ENCODE results near the gene KAT6B.

DNA sequence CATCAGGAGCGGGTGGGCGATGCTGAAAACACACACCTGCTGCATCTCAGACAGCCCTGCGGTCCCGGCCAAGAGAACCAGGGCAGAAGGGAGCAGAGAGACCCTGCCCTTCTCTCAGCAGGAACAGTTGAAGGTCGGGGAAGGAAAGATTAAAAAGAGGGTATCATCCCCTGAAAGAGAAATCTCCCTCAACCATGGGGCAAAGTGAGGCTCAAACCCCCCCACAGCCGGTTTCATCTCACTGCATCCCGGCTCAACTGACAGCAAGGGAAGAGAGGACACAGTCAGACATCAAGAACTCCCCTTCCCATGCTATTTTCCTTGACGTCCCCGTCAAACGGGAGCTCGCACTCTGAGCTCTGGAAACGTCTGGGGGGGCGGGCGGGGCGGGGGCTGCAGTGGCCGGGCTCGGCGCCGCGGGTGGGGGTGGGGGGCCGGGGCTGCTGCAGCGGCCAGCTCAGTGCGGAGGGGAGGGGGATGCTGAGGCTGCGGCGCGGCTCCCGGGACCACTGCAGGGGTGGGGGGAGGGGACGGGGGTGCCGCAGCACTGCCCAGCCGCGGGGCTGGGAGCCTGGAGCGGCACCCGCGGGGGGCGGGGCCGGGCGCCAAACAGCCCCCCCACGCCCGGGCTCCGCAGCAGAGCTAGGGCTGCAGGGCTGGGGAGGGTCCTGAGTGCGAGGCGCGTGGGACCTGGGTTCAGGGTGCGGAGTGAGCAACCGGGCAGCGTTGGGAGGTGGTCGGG is 830 bp downstream of the CAMK2G start:
- RRBS, result under 1% methylated on average over 18 of the region's 47 CpGs

- RRBS, result no CpG with 5 or more reads among the region's 11 CpGs
These were observed 1.8 kb upstream of the PLAU start for GRCh38 chr10:73908978-73909767.

DNA sequence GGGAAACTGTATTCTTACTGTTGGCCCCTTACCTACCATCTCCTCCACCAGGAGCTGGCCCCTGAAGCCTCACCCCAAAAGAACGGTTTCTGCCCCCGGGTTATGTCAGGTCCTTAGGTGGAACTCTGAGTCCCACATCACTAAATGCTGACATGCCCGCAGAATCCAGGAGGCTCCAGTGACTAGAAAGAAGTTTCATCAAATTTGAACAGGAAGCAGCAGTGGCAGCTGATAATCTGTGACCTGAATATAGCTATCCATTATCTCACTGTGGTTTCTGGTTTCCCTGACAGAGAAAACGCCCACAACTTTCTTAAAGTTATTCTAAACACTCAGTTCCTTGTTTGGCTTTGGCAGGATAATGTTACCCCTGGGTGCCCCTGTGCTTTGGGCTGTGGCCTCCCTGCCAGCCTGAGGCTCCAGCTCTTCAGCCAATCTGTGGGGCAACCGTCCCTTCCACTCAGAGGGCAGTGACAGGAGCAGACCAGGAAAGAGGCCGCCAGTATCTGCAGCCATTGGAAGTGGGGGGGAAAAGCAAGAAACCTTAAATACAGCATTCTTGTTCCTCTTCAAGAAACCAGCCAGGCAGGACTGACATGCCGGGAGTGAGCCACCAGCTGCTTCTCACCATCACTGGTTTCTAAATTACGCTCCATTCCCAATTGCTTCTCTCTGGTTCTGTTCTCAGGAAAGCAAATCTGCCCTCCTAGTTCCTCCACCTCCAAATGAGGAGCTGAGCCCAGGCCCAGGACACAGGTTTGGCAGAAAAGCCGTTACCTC is 41.3 kb upstream of the VCL start:
- RRBS, result no CpG with 5 or more reads among the region's 9 CpGs

GRCh38 chr10:73965616-73966839 is 31.9 kb upstream of the VCL start:
- RRBS, result no CpG with 5 or more reads among the region's 22 CpGs

GRCh38 chr10:74008238-74009304 is 10.7 kb downstream of the VCL start:
- RRBS, result no CpG with 5 or more reads among the region's 7 CpGs

GRCh38 chr10:74174505-74174951 is 23.5 kb downstream of the ADK start:
- RRBS, result no CpG with 5 or more reads among the region's 3 CpGs

DNA sequence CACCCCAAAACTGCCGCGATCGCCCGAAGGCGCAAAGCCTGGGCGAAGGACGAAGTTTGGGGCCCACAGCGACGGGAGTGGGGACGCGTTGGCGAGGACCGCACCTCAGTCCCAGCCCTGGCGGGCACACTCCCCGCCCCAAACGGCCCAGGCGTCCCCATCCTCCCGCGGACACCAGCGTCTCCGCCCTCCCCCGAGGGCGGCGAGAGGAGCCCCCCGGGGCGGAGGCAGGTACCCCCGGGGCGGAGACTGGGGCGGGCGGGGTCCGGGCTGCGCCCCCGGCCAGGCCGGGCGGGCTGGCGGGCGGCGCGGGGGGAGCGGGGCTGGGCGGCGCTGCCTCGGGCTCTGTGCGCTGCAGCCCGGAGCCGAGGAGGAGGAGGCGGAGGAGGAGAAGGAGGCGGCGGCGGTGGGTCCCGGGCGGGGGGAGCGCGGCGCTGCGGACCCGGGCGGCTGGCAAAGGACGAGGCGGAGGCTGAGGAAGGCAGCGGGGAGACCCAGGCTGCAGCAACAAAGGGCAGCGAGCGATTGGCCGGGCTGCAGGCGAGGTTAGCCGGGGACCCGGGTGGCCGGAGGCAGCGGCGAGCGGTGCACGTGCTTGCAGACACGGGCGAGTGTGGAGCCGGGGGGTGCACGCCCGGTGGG is 1.1 kb upstream of the KAT6B start:
- RRBS, result 1% methylated on average over 34 of the region's 77 CpGs

DNA sequence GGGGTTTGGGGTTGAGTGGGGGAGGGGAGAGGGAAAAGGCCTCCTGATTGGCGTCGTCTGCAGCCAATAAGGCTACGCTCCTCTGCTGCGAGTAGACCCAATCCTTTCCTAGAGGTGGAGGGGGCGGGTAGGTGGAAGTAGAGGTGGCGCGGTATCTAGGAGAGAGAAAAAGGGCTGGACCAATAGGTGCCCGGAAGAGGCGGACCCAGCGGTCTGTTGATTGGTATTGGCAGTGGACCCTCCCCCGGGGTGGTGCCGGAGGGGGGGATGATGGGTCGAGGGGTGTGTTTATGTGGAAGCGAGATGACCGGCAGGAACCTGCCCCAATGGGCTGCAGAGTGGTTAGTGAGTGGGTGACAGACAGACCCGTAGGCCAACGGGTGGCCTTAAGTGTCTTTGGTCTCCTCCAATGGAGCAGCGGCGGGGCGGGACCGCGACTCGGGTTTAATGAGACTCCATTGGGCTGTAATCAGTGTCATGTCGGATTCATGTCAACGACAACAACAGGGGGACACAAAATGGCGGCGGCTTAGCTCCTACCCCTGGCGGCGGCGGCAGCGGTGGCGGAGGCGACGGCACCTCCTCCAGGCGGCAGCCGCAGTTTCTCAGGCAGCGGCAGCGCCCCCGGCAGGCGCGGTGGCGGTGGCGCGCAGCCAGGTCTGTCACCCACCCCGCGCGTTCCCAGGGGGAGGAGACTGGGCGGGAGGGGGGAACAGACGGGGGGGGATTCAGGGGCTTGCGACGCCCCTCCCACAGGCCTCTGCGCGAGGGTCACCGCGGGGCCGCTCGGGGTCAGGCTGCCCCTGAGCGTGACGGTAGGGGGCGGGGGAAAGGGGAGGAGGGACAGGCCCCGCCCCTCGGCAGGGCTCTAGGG is at the start of gene KAT6B:
TSS of gene KAT6B (plus strand) at position 472 of the 874 bp plus-strand sequence.
- RRBS, result 1% methylated on average over 5 of the region's 62 CpGs

GRCh38 chr10:75030488-75031489 is 42.7 kb downstream of the DUSP29 start:
- RRBS, result no CpG with 5 or more reads among the region's 18 CpGs

DNA sequence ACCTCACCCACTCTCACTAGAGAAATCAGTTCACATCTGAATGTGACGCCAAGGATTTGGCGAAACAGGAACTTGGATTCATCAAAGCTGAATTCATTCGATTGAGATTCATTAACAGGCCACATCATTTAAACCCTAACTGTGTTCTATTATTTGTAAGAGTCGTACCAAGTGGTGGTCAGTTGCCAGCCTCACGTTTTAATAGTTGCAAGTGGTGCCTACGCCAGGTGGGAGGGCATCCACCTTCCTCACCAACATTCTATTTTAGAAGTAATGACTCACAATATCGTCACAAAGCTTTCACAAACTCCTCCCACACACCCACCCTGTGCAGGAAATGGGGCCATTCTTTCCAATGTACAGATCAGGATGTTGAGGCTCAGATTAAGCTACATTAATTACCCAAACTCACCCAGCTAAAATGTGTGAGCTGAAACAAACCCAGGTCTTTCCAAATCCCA is 39.4 kb downstream of the DUSP29 start:
- RRBS, result no CpG with 5 or more reads among the region's 7 CpGs

GRCh38 chr10:75110073-75110609 is 1.3 kb upstream of the SAMD8 start:
- RRBS, result no CpG with 5 or more reads among the region's 7 CpGs

DNA sequence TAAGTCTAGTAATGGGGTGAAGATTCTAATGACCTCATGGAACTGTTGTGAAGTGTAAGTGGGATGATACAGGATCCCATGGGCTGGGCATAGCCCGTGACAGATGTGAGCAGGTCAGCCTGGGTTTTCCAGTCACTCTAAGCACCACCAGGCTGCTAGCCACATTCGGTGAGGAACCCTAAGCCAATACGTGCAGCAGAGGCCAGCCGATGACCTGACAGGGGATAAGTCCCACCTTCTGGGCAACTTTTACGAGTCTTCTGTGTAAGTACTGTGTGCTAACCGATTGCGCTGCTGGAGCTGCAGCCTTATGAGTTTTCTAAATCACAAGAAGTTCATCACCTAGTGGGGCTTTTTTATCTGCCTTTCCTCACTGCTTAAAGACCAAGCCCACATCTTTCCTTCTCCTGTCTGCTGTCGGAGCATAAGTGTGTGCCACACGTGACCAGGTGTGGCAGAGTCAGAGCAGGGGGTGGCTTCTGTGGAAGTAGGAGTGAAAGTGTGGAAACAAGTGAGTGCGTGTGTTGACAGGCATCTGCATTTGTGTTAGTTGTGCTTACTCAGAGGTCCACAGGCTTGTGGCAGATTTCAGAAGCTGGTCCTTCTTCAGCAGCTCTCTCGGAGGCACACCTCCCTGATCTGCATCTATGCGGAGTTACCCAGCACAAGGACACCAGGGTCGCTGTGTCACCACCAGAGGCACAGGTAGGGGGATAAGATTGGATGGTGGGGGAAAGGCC is 7.1 kb downstream of the ZNF503 start:
- RRBS, result no CpG with 5 or more reads among the region's 13 CpGs

DNA sequence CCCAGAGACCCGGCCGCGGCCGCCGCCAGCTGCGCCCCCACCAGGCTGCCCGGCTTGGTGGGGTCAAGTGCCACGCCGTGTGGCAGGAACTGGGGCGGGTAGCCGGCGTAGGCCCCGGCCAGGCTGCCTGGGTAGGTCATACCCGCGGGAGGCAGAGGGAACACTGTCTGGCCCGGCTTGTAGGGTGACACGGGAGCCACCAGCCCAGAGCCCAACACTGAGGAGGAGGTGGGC is 2.2 kb downstream of the ZNF503 start:
- RRBS, result 1% methylated on average over 16 of the region's 17 CpGs

DNA sequence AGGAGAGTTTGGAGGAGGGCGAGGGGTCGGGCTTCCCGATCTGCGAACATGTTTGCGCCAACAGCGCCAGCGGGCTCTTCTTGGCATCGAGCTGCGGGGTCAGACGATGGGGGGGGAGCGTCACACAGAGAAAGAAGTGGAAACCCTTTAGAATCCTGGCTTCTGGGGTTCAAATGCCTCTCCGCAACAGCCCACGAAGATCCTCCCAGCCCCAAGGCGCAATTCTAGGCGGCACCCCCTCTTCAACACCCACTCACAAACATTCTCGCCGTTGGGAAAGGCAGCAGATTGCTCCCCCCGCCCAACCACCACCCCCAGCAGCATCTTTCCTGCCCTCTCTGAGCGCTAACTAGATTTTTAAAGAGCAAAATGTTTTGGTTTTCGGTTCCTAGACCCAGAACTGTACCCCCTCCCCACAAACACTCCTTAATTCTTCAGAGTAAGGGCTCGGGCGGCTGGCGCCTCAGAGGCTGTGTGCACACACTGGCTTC is 1.2 kb downstream of the ZNF503 start:
- RRBS, result no CpG with 5 or more reads among the region's 23 CpGs

- RRBS, result under 1% methylated on average over 17 of the region's 75 CpGs
These were observed 476 bp downstream of the ZNF503 start for GRCh38 chr10:75400877-75401698.

- RRBS, result no CpG with 5 or more reads among the region's 46 CpGs
These were observed 1.1 kb upstream of the ZNF503 start for GRCh38 chr10:75402514-75403284.

DNA sequence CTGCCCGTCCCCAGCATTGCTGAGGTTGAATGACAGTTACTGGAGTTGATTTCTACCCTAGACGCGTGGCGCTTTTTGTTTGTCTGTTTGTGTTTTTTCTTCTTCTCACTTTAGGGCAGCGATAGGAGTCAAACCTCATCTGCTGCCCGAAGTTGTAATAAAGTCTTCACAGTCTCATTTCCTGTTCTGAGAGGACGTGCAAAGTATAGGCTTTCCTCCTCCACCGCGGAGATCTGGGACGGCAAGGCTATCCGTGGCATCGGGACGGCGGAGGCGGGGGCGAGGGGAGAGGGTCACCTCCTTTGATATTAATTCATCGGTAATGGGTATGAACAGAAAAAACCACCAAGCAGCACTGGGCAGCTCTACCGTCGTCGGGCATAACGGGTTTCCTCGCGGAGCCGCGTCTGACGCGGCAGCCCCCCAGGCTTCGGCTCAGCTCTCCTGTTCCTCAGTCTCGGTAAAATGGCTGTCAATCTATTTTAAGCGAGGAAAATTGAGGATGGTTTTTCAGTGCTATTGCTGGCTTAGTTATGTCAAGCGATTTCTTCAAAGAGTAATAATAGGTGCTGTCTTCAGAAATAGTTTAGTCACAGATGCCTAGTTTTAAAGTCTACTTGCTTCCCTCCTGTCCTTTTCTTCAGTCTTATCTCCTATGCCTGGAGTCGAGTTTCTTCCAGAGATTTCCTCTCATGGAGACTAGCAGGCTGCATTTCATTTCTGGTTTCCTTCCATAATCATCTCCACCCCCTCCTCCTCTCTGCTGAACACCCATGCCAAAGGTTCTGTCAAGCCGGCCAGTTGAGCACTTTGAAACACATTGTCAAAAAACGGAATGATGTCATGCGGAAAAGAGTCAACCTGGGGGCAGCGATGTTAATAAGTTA is 161.1 kb downstream of the LRMDA start:
- RRBS, result no CpG with 5 or more reads among the region's 36 CpGs

- RRBS, result no CpG with 5 or more reads among the region's 1 CpG
These were observed 525.3 kb downstream of the LRMDA start for GRCh38 chr10:75956735-75957054.

- RRBS, result no CpG with 5 or more reads among the region's 3 CpGs
These were observed 708.7 kb downstream of the LRMDA start for GRCh38 chr10:76139910-76140670.

DNA sequence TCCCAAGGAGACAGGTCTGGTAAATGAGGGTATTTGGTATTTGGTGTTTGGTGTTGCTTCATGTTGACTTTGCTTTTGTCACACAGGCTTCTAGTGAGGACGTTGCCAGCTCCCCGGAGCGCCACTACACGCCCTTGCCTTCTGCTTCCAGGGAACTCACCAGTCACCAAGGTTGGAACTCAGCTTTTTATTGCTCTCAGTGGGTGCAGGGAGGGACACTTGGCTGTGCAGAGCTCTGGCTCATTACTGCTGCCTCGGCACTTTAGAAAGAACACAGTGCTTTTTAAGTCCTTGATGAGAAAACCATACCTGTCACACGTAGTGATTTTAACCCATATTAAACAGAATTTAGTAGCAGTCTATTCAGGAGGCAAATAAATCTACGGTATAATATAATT is 892.9 kb downstream of the LRMDA start:
- RRBS, result no CpG with 5 or more reads among the region's 7 CpGs

Data from AG09319 (cell line).